Panc1 (cell line): ENCODE data around the genes SLC6A4 and BLMH.

GRCh38 chr17:29760710-29761796 is 138.3 kb upstream of the CORO6 start:
- RRBS, 2 experiments, result 93 to 96% methylated on average over 34 of the region's 87 CpGs

GRCh38 chr17:29769863-29770749 is 147.4 kb upstream of the CORO6 start:
- RRBS, 2 experiments, result no CpG with 5 or more reads among the region's 8 CpGs

DNA sequence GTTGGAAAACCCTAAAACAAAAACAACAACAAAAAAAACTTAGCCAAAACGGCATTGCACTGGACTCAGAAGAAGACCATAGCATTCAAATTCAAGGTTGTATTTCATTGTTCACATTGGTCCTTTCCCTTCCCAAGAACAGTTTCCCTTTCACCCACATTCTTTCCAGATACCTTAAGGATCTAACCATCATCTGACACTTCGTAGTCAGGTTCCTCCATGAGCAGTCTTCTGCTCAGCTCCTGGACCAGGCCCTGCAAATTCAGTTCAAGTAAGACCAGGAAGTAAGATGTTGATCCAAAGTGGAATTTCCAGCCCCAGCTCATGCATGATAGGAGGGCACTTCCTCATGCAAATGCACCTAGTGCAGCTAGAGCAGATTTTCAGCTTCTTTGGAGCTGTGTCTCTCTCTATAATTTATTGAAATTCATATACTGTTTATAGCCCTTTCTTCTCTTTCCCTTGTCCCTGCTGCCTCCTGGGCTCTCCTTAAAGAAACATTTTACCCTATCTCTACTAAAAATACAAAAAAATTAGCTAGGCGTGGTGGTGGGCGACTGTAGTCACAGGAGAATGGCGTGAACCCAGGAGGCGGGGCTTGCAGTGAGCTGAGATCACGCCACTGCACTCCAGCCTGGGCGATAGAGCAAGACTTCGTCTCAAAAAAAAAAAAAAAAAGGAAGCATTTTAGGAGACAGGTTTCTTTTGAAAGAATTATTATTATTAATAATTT is 94.6 kb downstream of the SSH2 start:
- RRBS, 2 experiments, result no CpG with 5 or more reads among the region's 9 CpGs

GRCh38 chr17:29917294-29917681 is 12.7 kb downstream of the SSH2 start:
- RRBS, 2 experiments, result no CpG with 5 or more reads among the region's 1 CpG

DNA sequence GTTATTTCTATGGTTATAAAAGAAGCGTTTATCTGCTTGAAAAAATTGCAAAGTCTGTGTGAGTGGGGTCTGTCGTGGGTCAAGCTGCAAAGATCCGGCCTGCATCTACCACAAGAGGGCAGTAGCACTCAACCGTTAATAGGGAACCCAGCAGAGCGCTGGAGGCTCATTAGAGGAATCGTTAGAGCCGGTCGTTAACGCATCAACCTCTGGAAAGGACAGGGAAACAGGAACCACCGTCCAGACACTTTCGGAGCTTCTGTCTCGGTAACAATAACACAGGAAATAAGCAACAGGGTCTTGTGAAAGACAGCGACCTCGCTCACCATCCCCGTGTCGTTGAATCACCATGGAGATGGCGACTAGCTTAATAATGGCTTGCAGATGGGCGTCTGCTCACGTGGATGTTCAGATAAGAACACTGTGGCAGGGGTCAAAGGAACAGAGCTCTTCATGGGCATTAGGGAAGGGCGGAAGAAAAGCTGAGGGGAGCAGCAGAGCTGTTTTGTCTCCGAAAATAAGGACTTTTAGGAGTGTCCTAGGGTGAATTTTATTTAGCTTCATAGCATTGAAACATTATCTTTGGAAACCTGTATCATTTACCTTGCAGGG is 11.9 kb upstream of the NSRP1 start:
- RRBS, 2 experiments, result 1 to 11% methylated on average over 4 of the region's 21 CpGs

- RRBS, 2 experiments, result 25 to 33% methylated on average over 10 of the region's 90 CpGs
Observed at GRCh38 chr17:30235190-30236303, at the start of gene SLC6A4. Gene SLC6A4 (minus strand): TSS chr17:30235697.

DNA sequence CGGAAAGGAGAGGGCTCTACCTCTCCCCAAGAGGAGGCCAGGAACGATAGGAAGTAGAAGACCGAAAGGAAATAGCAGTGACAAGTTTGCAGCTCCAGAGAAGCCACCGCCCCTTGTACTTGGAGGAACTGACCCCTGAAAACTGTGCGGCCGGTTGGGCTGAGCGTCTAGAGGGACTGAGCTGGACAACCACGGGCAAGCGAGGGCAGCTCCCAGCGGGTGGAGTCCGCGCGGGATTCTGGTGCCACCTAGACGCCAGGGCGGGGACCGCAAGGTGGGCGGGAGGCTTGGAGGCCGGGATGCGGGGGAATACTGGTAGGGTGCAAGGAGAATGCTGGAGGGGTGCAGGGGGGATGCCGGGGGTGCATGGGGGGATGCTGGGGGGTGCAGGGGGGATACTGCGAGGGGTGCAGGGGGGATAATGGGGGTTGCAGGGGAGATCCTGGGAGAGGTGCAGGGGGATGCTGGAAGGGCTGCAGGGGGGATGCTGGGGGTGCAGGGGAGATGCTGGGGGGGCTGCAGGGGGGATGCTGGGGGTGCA is 1.4 kb upstream of the SLC6A4 start:
- RRBS, 2 experiments, result 4 to 18% methylated on average over 3 of the region's 21 CpGs

DNA sequence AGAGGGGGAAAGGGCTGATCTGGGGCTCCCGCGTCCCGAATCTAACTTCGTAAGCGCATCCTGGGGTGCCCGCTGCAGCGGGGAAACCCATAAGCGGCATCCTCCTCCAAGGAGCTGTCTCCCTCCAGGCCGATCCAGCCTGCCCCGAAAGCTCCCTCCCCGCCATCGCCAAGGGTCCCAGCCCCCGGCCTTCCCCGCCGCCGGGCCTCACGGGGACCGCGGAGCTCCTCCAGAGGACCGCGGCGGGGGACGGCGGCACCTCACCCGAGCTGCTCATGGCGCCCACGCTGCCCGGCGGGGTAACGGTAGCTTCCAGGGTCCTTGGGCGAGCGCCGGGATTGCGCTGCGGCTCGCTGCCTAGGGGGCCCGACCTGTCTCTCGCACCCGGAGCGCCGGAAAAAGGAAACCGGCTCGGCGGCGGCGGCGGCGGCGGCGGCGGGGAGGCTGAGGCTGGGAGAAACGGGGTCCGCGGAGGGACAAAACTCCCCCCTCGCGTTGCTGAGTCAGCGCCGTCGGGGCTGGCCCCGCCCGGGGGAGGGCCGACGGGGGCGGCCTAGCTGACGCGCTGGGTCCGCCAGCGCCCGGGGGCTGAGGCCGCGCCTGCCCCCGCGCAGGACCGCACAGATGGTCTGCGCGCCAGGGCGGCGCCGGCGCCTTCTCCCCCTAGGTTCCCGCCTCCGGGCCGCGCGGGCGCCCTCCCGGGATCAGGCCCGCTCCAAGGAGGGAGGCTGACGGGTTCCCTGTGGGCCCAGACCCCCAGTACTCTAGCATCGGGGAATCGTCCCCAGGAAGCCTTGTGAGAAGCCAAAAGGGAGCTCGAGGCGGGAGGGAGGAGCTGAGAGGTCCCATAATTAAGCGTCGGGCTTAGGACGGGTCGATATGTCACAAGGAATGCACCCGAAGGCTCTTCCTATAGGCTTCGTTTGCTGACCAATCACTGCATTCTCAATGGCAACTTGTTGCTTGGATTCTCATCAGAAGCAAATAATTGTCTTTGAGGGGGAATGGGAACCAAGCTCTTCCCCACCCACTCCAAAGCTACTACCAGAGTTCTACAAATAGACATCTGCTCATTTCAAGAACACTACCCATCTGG is at the start of gene BLMH:
TSS of gene BLMH (minus strand) at position 402 of the 1,096 bp plus-strand sequence.
- RRBS, 2 experiments, result under 1 to 6% methylated on average over 34 to 38 of the region's 99 CpGs

DNA sequence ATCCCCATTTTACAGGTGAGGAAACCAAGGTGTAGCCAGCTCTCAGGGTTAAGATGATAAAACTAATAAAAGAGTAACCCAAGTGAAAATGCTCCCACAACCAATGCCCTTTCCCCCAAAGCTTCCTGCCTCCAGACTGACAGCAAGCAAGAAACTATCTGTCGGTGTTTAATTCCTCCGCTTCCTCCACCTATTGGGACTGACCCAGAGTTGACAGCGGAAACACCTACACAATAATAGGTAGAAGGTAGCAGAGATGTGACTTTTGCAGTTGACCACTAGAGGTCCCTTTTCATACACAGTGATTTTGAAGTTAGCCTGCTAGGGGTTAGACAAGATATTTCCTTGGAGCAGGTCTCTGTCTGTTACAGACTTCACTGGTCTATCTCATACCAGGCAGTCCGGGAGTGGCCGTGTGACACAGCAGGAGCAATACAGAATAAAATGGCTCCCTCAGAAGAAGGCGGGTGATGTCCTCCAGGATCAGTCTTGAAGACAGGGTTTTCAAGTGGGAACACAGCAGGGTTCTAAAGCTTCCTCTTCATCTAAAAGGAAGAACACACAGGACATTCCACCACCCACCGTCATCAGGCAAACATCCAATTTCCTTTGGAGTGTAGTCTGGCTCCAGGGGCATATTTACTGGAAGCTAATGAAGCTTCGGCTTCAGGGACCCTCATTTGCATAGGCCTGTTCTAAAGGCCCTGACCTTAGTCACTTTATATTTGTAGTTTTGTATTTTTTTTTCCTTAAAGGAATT is 6.3 kb upstream of the TMIGD1 start:
- RRBS, 2 experiments, result no CpG with 5 or more reads among the region's 8 CpGs

DNA sequence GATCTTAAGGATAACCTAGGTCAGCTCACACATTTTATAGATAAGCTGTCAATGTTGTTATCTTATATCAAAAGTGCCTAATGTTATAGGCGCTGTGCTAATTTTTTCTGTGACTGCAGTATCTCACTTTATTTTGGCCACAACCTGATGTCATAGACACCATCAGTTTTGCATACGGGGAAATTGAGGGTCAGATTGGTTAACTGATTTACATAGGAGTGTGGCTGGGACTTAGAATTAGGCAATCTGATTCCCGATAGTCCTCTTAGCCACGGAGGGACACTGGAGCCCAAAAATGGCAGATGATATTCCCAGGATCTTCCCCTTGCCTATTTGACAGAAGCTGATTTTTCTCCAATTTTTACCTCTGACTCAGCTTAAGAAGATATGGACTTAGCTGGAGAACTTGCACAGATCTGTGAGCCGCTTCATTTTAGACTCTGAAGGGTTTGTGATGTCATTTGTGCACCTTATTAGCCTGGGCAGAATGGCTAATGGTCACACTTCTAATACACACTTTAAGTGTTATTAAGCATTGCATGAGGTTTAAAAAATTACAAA is 1.4 kb downstream of the CPD start:
- RRBS, 2 experiments, result no CpG with 5 or more reads among the region's 5 CpGs

DNA sequence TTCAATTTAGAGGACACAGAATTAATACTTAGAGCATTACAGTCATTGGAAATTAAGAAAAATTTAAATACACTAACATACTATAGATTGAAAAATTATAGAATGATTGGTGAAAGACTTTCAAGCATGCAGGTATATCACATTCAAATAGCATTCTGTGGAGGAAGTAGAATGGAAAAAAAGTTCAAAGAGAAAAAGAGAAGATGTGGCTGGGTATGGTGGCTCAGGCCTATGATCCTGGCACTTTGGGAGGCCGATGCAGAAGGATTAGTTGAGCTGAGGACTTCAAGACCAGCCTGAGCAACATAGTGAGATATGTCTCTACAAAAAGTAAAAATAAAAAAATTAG is 18.5 kb downstream of the CPD start:
- RRBS, 2 experiments, result no CpG with 5 or more reads among the region's 1 CpG

- RRBS, 2 experiments, result 1 to 5% methylated on average over 22 of the region's 96 CpGs
Observed at GRCh38 chr17:30731126-30732234, 93.0 kb downstream of the CRLF3 start.

- RRBS, 2 experiments, result 47 to 85% methylated on average over 3 of the region's 14 CpGs
Observed at GRCh38 chr17:30822776-30823326, 1.6 kb downstream of the CRLF3 start.

DNA sequence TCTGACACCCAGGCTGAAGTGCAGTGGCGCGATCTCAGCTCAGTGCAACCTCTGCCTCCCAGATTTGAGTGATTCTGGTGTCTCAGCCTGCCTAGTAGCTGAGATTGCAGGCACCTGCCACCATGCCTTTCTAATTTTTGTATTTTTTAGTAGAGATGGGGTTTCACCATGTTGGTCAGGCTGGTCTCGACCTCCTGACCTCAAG is 27.5 kb downstream of the ATAD5 start:
- RRBS, 2 experiments, result no CpG with 5 or more reads among the region's 3 CpGs

DNA sequence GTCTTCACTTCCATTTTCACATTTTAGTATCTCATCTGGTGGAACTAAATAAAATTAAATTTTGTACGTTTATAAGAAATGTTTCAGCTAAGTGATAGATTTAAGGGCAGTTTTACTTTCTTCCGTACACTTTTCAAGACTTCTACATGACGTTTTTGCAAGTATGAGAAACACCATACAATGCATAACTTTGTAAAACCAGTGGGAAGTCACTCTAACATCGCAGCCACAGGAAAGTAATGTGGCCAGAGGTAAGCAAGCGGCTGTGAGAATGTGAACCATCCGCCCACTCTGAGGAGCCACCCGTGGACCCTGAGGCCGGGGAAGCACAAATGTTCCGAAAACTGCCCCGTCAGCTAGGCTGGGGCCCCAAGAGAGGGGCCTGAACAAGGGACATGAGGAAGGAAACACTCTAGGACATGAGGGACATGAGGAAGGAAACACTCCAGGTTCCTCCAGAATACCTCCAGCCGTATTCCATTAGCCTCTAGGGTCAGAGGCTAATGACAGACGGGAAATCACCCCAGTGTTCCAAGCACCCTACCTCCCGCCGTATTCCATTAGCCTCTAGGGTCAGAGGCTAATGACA is 400 bp downstream of the TEFM start:
- RRBS, 2 experiments, result no CpG with 5 or more reads among the region's 14 CpGs

DNA sequence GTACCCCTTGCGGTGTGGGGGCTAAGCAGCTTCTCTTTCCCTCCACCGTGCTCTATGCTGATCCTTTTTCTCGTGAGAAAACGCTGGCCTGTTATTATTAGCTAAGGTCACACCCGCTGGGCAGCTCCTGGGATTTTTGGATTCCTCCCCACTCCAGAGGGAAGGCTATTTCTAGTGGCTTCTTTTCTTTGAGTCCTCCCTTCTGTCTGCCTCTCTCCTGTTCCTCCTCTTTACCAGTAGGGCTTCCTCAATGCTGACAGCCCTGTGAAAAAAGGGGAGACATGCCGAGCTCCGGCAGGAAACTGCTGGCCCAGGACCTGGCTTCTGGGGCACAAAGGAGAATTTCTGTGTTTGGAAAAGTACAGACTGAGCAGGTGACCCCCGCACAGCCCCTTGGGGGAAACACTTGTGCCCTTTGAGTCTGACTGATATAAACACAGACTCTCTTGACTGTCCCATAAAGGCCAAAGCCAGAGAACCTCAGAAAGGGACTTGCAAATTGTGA is 14.0 kb upstream of the RNF135 start:
- RRBS, 2 experiments, result no CpG with 5 or more reads among the region's 8 CpGs

GRCh38 chr17:31094415-31094836 is 351 bp upstream of the NF1 start:
- RRBS, 2 experiments, result 3 to 13% methylated on average over 4 of the region's 25 CpGs

DNA sequence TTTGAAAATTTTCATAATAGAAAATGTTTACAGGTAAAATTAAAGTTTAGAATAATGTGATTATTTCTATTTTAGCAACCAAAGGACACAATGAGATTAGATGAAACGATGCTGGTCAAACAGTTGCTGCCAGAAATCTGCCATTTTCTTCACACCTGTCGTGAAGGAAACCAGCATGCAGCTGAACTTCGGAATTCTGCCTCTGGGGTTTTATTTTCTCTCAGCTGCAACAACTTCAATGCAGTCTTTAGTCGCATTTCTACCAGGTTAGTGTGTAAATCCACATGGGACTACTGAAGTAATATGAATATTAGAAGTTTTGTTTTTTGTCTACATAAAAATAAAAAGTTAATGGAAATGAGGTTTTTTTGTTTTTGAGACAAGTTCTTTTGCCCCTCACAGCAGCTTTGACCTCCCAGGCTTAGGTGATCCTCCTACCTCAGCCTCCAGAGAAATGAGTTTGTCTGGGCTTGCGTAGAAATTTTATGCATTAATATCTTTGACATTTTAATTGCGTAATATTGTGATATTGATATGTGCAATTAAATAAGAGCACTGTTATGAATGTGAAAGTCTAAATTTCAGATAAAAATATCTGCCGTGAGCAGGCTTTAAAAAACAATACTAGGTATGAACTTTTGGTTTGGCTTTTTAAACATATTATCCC is 68.5 kb downstream of the NF1 start:
- RRBS, 2 experiments, result no CpG with 5 or more reads among the region's 7 CpGs